Epithelial cell of alveolus of lung (primary cell): ENCODE data around the genes CASTOR1, SEC14L3 and SMTN.

- RAMPAGE, long total RNA = no peak
- RRBS = no CpG with 5 or more reads among the region's 13 CpGs
These were observed 33.5 kb downstream of the ASCC2 start for GRCh38 chr22:29804551-29805007.

GRCh38 chr22:30025143-30025775 is 55.0 kb upstream of the HORMAD2 start:
- RAMPAGE, long total RNA = no peak
- RRBS = no CpG with 5 or more reads among the region's 6 CpGs

GRCh38 chr22:30195796-30196700 is 50.5 kb downstream of the LIF start:
- RAMPAGE, long total RNA = no peak
- RRBS = no CpG with 5 or more reads among the region's 15 CpGs

DNA sequence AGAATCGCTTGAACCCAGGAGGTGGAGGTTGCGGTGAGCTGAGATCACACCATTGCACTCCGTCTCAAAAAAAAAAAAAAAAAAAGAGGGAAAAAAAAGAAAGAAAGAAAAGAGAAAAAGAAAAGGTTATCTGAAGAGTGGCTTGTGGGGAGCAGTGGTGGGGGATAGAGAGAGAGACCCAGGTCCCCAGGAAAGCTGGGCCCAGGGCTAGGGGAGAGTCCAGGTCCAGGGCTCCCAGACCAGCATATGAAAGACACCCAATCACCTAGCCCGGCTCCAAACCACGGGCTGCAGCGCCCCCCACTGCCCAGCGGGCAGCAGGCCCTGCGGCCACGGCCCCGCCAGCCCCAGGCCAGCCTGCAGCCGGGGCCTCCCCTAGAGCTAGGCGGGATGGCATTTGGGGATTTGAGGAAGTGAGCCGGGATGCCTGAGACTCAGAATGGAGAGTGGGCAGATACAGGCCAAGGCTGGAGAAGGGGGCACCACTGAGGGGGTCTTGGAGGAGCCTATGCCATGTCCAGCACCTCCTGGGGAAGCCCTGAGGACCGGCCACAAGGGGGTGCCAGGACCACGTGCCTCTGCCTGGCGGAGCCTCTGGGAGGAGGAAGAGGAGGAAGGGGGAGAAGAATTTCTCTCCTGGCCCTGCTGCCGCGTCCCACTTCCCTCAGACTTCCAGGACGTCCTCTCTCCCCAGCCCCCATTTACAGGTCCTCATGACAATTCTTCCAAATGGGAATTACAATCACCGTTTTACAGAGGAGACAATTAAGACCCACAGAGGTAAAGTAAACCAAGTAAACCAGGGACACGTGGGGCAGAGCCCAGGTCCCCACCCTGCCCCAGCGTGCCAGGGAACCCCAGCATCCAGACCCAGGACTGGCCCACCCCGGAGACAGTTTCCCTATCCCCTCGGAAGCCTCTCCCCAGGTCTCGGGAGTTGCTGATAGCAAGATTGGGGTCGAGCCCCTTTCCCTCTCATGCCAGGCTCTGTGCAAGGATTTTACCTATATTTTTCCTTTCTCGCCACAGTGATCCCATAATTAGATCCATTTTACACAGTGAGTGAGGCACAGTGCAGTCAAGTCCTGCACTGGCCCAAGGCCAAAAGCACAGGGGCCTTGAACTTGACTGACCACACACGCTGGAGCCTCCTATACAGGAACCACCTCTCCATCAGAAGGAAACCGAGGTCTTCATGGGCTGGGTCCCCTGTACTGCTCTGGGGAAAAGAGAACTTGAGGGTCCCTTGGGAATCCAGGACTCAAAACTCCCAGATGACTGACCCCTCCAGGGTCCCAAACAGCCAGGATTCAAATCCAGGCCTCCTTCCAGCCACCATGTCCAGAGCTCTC is 9.6 kb upstream of the LIF start:
- RAMPAGE, long total RNA = no peak
- RRBS = 1% methylated on average over 6 of the region's 29 CpGs

DNA sequence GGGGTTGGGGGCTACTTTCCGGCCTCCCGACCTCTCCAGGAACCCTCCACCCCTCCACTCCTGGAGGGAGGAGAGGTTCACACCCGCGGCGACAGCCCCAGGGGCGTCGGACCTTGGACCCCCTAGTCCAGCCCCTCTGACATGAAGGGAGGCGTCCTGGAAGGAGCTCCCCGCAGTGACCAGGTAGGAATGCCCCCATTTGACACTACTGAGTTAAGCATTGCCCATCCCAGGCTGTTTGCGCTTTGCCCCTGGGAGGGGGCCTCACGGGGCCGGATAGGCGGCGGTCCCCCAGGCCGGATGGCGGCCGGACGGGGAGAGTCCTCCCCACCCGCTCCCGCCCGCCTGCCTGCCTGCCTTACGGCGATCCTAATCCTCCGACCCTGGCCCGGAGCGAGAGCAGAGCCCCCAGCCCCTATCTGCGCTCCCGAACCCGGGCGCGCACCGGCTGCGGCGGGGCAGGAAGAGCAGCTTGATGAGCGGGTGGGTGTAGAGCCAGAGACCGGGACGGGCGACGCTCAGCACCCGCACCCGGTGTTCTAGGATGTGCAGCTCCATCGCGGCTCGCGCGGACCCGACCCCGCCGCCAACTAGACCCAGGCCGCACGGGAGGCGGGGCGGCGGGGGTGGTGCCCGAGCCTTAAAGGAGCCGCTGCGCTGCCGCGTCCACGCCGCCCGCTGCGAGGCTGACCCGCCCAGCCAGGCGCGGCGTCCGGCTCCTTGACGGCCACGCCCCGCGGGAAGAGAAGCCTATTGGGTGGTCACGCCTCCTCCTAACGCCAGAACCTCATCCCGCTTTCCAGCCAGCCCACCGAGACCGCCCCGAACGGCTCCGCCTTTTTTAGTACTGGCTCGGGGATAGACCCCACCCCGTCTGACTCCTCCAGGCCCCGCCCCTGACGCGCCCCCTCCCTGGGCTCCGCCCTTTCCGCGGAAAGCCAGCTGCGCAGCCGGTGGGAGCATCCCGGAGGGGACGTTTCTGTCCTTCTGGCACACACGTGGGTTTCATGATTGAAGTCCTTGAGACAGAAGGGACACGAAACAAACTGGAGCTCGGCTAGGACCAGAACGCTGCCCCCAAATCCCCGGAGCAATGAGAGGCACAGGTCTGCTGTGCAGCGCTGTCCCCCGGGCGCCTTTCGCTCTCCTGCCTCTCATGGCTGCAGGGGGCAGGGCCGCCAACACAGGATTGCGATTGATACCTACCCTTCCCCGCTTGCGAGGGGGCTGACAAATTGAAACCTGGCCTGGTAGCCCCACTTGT is at the start of gene CASTOR1:
Gene CASTOR1, minus strand, starts transcription at position 566 of the 1,264 bp plus-strand sequence.
- RAMPAGE, long total RNA = no peak
- RRBS = 4% methylated on average over 21 of the region's 105 CpGs

DNA sequence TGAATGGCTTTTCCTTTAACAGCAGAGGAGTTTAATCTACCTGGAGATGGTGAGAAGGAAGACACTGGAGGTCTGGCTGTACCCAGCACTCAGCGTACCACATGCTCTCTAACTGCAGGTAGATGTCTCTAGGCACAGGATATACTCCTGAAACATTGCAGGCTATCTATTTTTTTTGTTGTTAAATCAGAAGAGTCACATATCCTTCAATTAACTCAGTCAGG is 17.3 kb upstream of the CASTOR1 start:
- RAMPAGE, long total RNA = no peak
- RRBS = no CpG with 5 or more reads among the region's 1 CpG

GRCh38 chr22:30317822-30318352 is 8.9 kb downstream of the TBC1D10A start:
- RAMPAGE, long total RNA = no peak
- RRBS = no CpG with 5 or more reads among the region's 1 CpG

- RAMPAGE, long total RNA = no peak
- RRBS = no CpG with 5 or more reads among the region's 7 CpGs
These were observed 7.8 kb downstream of the TBC1D10A start for GRCh38 chr22:30318711-30319510.

GRCh38 chr22:30324177-30324878 is 2.4 kb downstream of the TBC1D10A start:
- RAMPAGE, long total RNA = no peak
- RRBS = no CpG with 5 or more reads among the region's 9 CpGs

- RAMPAGE, long total RNA = no peak
- RRBS = 4% methylated on average over 6 of the region's 28 CpGs
These were observed 2.6 kb upstream of the MTFP1 start for GRCh38 chr22:30422729-30423528.

DNA sequence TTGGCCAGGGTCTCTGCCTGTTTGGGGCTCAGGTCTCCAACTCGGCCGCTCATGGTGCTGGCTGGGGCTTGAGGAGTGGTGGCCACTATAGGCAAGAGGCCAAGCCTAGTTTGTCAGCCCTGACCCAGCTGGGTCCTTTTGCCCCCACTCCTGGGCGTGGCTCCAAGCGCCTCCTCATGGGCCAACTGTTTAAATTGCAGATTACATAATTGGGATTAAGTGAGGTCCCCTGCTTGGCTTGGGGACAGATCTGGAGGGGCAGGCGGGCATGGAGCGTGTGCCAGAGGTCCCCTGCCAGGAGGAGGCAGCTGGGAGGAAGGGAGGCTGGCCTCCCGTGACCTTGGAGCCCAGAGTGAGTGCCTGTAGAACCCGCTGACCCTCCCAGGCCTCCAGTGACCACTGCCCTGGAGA is at the start of gene SEC14L3:
Gene SEC14L3, minus strand, starts transcription at position 112 of the 411 bp plus-strand sequence.
- RAMPAGE, long total RNA = no peak
- RRBS = no CpG with 5 or more reads among the region's 8 CpGs

GRCh38 chr22:31080288-31081491 is at the start of gene SMTN:
Gene SMTN (plus strand): TSS chr22:31081318.
- RAMPAGE, long total RNA = no peak
- RRBS = under 1% methylated on average over 21 of the region's 59 CpGs

- RAMPAGE, long total RNA = no peak
- RRBS = 22% methylated on average over 3 of the region's 47 CpGs
These were observed 8.7 kb downstream of the SELENOM start for GRCh38 chr22:31098475-31099316.

DNA sequence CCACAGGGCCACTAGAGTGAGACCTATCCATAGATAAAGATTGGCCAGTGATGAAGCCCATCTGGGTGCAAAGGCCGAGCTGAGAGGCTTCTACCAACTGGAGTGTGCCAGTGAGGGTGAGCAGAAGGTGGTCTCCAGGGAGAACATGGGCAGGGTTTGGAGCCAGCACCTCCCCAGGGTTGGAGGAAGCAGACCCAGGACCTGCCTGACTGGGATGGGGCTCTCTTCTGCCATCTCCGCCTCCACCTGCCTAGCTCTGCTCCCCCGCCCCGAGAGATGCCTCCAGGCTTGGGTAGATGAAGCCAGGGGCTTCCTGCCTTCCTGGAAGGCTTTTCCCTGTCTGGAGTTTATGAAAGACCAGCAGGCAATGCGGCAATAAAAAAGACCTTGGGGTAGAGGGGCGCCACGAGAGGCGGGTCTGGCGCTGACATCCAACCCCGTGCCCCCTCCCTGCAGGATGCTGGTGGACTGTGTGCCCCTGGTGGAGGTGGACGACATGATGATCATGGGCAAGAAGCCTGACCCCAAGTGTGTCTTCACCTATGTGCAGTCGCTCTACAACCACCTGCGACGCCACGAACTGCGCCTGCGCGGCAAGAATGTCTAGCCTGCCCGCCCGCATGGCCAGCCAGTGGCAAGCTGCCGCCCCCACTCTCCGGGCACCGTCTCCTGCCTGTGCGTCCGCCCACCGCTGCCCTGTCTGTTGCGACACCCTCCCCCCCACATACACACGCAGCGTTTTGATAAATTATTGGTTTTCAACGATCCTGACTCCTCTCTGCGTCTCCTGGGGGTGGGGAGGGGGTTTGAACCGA is 3.3 kb downstream of the SELENOM start:
- RAMPAGE, long total RNA = no peak
- RRBS = no CpG with 5 or more reads among the region's 32 CpGs

- RAMPAGE, long total RNA = no peak
- RRBS = no CpG with 5 or more reads among the region's 1 CpG
These were observed 572 bp upstream of the SELENOM start for GRCh38 chr22:31108037-31108242.

GRCh38 chr22:31211495-31211819 is 641 bp upstream of the LIMK2 start:
- RAMPAGE, long total RNA = no peak
- RRBS = no CpG with 5 or more reads among the region's 7 CpGs

DNA sequence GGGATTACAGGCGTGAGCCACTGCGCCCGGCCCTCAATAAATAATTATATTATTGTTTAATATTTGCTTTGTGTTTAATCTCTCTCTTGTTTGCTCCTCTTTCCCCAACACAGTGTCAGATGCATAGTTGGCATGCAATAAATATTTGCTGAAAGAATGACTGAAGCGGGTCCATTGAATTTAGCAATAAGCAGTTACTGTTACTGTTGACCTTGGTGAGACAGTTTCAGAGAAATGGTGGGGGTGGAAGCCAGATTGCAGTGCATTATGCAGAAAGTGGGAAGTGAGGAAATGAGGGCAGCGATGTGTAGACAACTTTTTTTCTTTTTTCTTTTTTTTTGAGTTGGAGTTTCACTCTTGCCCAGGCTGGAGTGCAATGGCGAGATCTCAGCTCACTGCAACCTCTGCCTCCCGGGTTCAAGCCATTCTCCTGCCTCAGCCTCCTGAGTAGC is 9.7 kb downstream of the LIMK2 start:
- RAMPAGE, long total RNA = no peak
- RRBS = no CpG with 5 or more reads among the region's 7 CpGs

DNA sequence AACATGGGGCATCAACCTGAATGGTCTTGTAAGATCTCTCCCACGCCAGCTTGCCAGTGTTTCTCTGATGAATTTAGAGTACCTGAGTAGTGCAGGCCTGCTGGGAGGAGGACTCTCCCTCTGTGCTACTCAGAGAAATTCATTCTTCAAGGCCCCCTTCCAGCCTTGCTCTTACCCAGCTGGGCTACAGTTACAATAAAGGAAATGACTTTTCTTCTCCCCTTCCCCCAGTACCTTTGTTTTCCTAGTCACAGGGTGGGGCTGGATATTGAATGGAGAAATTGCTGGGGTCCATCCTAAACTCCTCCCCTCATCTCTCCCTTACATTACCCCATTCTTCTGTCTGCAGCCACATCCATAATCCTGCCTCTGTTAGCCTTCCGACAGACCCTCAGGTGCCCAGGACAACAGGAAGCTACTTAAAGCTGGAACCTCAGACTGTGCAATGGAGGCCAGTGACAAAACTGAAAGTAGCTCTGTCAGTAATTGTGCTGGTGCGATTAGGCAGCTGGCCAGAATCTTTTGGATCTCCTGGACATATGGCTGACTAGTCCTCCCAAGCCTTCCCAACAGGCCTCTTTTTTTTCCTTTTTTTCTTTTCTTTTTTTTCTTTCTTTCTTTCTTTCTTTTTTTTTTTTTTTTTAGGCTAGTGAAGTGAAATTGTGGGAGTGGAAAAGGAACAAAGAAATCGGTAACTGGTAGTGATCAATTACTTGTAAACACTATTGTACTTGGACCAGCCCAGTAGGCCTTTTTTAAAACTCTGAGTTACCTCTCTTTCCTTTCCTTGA is 17.5 kb downstream of the LIMK2 start:
- RAMPAGE, long total RNA = no peak
- RRBS = no CpG with 5 or more reads among the region's 4 CpGs

- RAMPAGE, long total RNA = no peak
- RRBS = no CpG with 5 or more reads among the region's 5 CpGs
These were observed 22.9 kb downstream of the LIMK2 start for GRCh38 chr22:31234890-31235566.

DNA sequence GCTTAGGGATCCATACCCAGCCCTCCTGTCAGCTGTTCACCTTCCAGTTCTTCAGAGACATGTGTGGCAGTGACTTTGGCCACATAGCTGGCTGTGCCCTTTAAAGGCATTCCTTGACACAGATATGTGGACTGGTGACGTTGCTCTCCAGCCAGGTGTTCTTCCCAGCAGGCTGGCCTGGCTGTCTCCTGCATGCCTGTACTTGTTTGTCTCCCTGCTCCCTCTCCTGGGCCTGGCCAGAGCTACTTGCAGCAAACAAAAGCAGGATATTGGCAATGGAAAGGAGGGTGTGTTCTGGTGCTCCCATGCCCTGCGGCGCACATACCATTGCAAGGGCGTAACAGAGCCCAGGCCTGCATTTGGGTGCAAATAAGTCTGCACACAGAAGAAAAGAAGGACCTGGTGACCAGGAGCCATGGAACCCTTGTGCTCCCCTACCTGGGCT is 38.3 kb downstream of the PIK3IP1 start:
- RAMPAGE, long total RNA = no peak
- RRBS = no CpG with 5 or more reads among the region's 4 CpGs